Placental epithelial cell (primary cell): ENCODE measurements around a stretch of chr12.

GRCh38 chr12:1836639-1837443 lies 16.5 kb downstream of the LRTM2 start:
- CAGE, long polyA plus RNA = no peak

GRCh38 chr12:1932059-1933061 lies 13.9 kb upstream of the CACNA2D4 start:
- CAGE, long polyA plus RNA = no peak

- CAGE, long polyA plus RNA = no peak
These were observed 2.3 kb downstream of the CACNA1C start for GRCh38 chr12:2055102-2055488.

DNA sequence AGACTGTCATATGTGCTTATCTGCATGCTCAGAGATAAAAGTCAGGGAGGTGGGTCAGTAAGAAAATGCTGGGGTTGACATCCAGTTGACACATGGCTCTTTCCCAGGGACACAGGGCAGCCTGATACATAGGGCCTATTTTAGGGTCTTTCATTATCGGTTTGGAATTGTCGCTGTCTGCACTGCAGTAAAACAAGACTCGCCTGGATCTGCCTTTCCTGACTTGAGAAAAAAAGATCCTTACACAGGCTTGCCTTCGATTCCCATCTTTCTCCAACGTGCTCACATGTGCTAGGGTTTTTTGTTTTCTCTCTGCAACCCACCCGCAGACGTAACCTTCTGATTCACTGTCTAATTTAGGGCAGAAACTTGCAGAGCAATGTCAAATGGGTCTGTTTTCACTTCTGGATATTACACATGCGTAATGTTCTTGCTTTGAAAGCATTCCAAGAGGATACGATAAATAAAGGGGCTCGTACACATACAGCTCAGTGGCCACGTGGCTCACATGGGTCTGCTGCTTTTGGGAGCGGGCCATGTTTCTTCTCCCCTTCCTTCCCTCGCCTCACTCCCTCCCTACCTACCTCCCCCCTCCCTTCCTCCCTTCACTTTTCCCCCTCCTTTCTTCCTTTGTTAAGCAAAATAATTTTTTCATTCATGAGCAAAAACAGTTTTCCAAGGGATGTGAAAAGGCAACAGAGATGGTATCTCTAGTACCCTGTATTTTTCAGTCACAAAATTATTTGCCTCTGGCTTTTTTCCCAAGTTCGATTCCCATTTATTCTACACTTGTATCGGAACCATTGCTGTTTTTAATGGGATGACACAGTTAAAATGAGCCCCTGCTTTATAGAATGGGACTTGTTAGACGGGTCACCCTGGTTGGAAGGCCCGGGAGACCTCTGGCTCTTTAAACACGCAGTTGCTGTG lies 23.4 kb downstream of the CACNA1C start:
- CAGE, long polyA plus RNA = no peak

- CAGE, long polyA plus RNA = no peak
These were observed 134.3 kb downstream of the CACNA1C start for GRCh38 chr12:2187000-2187595.

- CAGE, long polyA plus RNA = no peak
These were observed 214.9 kb downstream of the CACNA1C start for GRCh38 chr12:2267584-2268110.

DNA sequence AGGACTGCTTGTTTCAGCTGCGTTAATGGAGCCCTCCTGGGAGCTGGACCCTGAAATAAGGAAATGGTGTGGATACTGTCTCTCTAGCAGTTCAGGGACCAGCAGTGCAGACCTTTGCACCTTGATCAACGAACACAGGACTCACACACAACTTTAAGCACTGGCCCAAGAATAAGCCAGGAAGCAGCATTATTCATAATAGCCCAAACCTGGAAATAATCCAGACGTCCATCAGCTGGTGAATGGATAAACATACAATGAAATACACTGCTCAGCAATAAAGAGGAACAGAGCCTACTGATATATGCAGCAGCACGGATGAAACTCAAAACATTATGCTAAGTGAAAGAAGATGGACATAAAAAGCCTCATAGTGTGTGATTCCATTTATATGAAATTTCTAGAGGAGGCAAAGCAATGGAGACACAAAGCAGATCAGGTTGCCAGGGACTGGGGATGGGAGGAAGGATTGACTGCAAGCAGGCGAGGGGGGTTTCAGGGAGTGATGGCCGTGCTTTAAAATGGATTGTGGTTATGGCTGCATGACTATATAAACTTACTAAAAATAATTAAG lies 303.9 kb upstream of the FKBP4 start:
- CAGE, long polyA plus RNA = no peak

- CAGE, long polyA plus RNA = no peak
These were observed 210.4 kb upstream of the FKBP4 start for GRCh38 chr12:2584313-2584797.

DNA sequence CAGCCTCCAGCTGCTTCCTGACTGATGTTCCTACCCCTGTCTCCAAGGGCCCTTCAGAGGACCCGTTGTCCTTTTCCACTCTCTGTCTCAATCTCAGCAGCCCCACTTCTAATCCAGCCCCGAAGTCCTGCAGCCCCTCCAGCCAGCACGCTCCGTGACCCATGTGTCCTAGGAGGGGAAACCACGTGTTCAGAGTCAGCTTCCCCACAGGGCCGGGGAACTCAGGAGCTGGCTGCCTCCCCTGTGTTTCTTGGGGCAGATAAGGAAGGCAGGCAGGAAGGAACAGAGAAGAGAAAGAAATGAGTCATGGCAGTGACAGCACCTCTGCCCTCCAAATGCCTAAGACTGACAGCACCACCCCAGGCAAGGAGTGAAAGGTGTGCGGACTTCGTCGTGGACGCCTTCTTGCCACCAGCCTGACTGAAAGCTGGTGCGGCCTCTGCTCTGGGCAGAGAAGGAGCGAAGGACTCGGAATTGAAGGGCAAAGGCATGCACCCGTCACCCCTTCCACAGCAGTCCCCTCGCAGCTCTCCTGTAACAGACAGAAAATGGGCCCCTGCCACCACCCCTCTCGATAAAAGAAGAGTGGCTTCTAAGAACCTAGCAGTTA lies 167.0 kb upstream of the FKBP4 start:
- CAGE, long polyA plus RNA = no peak

GRCh38 chr12:2890991-2891944 lies 577 bp downstream of the TULP3 start:
- CAGE, long polyA plus RNA = no peak

GRCh38 chr12:2958215-2958786 lies 896 bp upstream of the TEAD4 start:
- CAGE, long polyA plus RNA = no peak

DNA sequence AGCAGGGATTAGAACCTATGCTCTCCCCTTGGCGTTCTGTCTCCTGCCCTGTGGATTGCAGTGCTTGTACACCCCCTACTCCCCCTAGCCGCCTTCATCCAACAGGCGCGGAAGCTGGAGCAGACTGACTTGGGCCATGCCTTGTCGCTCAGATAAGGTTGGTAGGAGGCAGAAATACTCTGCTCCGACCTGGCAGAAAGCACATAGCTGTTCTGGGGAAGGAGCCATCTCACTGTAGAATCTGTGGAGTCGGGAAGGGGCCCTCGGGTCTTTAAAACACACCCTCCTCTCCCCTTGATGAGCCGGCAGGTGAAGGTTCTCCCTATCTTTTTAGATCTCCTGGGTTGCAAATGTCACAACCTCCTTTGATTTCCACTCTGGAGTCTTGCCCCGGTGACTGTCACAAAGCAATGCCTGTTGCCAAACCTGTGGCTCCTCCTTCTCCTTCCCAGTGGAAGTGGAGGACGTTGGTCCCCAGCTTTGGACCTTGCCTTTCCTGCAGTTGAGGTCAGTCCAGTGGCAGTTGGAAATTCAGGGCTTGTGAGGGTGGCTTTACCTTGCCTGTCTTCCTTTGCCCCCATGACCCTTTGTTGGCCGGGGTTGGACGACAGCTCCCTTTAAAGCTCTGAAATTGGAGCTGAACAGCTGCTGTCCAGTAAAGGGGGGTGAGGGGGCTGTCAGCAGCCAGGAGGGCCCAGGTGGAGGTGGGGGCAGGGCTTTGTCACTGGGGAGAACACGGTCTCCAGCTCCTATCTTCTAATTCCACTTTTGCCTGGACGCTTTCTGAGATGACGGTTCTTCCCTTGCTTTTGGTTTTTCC lies 3.9 kb downstream of the TEAD4 start:
- CAGE, long polyA plus RNA = no peak

DNA sequence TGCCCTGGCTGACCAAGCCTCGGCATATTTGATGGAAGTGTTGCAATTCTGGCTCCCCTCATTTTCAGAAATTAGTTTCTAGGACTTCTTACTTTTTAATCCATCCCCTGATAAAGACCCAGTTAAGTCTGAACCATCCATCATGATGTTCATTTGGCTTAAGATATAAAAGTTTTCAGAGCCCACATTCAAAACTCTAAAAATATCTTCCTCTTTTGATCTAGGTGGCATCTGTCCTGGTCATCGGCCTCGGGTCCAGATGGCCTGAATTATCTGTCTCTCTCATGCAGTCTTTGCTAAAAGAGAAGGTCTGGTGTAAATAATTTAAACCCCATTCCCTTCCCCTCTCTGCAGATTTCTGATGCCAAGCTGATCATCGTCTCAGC lies 173.2 kb upstream of the PRMT8 start:
- CAGE, long polyA plus RNA = no peak

DNA sequence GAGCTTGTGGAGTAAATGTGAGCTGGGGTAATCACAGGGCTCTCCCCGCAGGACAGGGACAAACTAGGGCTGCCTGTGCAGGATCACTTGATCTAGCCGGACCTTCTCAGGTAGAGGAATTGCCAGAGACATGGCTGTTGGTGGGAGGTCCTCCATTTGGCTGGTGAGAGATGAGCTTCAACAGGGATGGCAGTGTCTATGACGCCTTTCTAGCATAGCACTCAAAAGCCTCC lies 75.2 kb upstream of the PRMT8 start:
- CAGE, long polyA plus RNA = no peak

GRCh38 chr12:3704618-3705244 lies 48.2 kb downstream of the CRACR2A start:
- CAGE, long polyA plus RNA = no peak

DNA sequence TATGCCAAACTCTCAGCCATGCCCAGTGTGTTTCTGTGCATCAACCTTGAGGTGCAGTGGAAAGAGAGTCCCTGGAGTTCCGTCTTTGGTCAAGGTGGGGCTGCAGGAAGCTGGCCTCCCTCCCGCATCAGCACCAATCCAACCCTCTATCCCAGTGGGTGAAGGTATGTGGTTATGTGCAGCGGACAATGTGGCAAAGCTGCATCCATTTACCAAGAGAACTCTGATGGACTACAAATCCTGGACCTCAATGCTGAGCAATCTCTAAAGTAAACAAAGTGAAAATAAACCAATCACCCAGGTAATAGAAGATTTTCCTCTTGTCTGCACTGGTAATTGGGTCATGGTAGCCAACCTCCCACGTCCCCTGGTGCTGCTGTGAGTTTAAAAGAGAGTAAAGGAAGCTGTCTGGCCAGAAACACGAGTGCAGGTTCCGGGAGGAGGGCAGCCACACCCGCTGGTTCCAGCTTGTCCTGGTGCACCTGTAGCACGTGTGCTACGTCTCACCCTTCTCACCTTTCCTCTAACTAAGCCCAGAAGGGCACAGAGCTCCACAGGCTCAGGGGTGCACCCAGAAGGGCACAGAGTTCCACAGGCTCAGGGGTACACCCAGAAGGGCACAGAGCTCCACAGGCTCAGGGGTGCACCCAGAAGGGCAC lies 5.5 kb downstream of the CRACR2A start:
- CAGE, long polyA plus RNA = no peak

GRCh38 chr12:3870831-3871230 lies 2.4 kb downstream of the PARP11 start:
- CAGE, long polyA plus RNA = no peak

DNA sequence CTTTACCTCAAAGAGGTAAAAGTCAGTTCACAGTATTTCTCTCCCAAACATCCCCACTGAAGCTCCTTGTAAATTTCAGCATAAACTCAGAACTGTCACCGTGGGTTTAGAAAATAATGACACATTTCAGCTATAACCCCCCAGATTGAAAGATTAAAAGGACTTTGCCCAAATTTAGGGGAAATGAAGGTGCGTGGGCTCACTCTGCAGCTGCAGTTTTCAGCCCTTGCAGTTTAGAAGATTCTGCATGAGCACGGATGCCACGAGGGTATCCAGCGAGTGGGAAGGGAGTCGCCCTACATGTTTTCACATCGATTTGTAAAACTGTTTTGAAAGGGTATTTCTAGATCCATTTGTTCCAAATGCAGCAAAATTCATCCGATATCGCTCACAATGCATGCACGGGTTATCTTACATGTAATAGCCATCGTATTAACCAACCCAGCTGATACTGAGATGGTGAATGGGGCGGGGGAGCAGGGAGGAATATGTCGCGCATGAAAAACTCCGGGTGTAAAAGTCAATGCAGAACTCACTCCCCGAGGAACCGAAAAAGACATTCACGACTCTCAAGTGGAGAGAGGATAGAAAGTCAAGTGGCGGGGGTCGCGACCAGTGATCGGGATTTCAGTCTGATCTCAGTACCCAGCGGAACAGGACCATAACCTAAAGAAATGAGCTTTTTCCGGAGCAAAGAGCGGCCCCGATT lies 5.0 kb upstream of the CCND2 start:
- CAGE, long polyA plus RNA = no peak

DNA sequence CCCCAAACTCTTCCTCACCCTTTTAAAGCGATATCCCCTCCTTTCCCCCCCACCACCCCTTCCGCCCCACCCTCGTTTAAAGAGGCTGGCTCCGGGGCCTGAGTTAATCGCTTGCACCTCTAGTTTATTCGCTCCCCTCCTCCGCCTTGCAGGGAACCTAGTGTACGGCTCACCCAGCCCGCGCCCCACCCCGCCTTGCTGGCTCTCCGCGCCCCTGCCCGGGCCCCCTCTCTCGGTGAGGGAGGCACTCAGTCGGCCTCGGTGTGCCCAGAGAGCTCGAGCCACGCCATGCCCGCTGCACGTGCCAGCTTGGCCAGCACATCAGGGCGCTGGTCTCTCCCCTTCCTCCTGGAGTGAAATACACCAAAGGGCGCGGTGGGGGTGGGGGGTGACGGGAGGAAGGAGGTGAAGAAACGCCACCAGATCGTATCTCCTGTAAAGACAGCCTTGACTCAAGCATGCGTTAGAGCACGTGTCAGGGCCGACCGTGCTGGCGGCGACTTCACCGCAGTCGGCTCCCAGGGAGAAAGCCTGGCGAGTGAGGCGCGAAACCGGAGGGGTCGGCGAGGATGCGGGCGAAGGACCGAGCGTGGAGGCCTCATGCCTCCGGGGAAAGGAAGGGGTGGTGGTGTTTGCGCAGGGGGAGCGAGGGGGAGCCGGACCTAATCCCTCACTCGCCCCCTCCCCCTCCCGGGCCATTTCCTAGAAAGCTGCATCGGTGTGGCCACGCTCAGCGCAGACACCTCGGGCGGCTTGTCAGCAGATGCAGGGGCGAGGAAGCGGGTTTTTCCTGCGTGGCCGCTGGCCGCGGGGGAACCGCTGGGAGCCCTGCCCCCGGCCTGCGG lies 1.2 kb upstream of the CCND2 start:
- CAGE, long polyA plus RNA = no peak

DNA sequence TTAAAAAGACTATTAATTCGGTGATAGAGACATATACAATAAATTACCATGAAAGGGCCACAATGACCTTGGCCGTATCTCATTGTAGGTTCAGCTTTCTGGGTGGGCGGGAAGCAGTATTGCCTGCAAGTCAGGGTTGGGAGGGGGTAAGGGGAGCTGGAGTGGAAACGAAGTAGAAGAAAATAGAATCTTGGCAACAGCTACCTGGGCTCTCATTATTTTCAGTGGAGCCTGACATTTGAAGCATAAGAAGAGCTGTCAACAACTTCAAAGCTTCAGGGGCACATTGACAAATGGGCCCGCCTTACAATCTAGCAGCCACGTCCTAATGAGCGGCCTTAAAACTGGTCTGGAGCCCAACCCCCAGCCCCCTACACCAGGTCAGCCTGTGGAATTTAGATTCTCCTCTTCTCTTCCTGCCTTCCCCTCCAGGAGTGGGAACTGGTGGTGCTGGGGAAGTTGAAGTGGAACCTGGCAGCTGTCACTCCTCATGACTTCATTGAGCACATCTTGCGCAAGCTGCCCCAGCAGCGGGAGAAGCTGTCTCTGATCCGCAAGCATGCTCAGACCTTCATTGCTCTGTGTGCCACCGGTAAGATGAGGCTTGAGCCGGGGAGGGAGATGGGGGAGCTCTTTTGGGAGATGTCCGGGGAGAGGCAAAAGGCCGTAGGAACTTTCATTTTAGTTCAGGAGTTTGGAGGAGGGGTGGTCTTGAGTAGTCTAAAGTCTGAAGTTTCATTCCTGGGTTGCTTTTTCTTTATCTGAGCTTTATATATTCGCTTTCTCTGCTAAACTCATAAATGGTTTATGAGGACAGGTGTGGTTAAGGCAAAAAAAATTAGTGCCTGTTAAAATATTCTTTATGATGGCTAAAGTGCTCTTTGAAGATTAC lies 5.0 kb downstream of the CCND2 start:
- CAGE, long polyA plus RNA = no peak